HT-29 (cell line): ENCODE results near the genes AQP12B and MTERF4.

- RAMPAGE, long total RNA: no peak
Observed at GRCh38 chr2:239975715-239976598, 49.2 kb downstream of the NDUFA10 start.

- RAMPAGE, long total RNA: no peak
Observed at GRCh38 chr2:240130575-240130980, 5.5 kb downstream of the COPS9 start.

DNA sequence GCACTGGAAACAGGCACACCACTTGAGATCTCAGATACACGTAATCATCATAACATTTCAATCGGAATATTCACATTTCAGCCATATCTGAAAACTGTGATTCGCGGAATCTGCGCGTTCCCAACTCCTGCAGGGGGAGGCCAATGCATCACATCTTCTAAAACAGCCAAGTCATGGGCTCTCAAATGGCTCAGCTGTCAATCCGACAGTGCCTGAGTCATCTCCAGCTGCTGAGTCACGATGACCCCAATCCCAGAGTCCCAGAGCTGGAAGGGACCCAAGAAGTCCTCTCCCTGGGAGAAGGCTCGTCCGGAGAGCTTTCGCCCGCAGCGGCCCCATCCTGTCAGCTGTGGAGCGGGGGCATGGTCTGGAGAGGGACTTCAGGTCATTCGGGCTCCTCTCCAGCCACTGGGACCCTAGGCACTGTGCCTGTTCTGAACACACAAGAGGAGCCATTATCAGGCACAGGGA, 47.9 kb upstream of the GPC1 start:
- RAMPAGE, long total RNA: no peak

DNA sequence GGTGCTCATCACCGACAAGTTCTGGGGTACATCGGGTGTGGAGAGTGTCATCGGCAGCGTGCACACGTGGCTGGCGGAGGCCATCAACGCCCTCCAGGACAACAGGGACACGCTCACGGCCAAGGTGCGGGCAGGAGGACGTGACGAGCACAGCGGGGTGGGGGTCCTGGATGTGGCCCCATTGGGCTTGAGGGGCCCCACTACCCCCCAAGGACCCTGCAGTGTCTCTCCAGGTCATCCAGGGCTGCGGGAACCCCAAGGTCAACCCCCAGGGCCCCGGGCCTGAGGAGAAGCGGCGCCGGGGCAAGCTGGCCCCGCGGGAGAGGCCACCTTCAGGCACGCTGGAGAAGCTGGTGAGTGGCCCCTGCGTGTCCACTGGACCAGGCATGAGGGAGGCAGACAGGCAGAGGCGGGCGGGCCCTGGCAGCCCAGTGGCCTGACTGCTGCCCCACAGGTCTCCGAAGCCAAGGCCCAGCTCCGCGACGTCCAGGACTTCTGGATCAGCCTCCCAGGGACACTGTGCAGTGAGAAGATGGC, 29.2 kb downstream of the GPC1 start:
- RAMPAGE, long total RNA: no peak

DNA sequence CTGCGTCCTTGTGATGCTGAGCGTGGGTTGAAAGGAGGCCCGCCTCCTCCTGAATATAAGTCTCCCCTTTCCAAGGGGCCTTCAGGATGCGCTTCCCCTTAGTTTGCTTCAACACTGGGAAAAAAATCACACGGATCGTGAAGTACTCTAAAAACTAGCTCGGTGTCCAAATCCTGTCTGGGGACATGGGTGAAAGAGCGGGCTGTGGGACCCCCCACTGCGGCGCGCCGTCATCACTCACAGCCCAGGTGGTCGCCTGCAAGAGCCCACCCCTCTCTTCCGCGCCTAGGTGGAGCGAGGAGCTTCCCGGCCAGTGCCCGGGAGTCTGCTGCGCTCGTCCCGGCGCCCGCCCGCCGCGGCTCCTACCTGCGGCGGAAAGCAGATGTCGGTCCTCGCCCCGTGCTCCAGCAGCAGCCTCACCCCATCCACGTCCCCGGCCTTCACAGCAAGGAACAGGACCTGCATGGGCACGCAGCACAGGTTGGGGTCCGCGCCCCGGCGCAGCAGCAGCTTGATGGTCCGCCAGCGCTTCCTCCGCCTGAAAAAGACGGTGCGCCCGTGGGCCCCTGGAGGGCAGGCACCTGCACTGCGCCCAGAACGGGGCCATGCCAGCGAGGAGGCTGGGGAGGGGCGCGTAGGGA, 37.7 kb downstream of the ANKMY1 start:
- RAMPAGE, long total RNA: no peak

- RAMPAGE, long total RNA: no peak
Observed at GRCh38 chr2:240558594-240559406, 1.0 kb upstream of the ANKMY1 start.

GRCh38 chr2:240682625-240683245, at the start of gene AQP12B:
Gene AQP12B (minus strand): TSS chr2:240682885.
- RAMPAGE, long total RNA: no peak

DNA sequence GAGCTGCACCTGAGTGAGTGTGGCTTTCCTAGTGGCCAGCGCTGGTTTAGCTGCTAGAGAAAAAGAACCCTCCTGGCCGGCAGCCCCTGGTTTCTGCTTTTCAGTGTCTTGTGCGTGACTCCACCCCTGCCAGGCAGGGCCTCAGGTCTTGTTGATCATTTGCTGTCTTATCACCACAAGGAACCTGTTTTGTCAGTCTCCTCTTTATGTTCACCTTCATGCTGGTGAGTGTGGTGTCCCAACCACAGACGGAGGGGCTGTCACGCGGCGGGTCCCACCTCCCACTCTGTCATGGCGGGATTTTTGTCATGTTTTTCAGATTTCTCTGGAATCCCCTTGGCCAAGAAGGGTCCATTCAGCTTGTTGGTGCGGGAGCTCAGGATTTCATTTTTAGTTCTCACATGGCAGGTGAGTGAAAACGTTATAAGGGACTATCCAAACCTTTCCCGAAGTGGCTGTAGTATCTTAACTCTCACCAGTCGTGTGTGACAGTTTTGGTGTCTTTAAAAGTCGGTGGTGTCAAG, 3.5 kb upstream of the AQP12B start:
- RAMPAGE, long total RNA: no peak

DNA sequence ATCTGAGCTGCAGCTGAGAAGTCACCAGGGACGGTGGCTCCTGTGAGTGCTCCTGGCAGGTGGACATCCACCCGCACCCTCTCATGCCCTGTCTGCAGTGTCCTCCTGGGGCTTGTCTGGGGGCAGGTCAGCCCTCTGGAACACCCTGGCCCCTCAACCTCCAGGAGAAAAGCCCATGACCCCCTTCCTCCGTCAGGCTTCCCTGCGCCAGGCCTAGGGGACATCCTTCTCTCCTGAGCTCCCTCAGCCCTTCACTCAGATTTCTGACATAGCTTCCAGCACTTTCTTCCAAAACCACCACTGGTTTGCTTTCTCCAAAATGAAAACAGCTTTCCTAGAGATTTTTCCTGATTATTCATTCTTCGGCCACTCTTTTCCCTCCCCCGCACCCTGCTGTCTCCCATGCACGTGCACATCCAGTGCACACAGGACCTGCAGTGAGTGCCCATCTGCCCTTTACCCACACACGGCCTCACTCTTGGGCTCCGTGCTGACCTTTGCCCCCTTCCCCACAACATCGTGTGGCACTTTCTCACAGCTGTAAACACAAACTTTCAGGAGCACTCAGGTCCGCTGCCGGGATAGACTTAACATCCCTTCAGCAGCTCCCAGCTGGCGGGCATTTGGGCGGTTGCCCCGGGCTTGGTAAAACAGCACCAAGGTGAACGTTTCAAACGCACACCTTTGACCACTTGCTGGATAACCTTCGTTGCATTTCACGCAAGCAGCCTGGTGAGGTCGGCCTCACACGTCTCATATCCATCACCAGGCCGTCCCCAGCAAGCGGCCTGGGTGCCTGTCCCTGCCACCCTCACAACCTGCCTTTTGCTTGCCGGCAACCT, 25.8 kb downstream of the KIF1A start:
- RAMPAGE, long total RNA: no peak

DNA sequence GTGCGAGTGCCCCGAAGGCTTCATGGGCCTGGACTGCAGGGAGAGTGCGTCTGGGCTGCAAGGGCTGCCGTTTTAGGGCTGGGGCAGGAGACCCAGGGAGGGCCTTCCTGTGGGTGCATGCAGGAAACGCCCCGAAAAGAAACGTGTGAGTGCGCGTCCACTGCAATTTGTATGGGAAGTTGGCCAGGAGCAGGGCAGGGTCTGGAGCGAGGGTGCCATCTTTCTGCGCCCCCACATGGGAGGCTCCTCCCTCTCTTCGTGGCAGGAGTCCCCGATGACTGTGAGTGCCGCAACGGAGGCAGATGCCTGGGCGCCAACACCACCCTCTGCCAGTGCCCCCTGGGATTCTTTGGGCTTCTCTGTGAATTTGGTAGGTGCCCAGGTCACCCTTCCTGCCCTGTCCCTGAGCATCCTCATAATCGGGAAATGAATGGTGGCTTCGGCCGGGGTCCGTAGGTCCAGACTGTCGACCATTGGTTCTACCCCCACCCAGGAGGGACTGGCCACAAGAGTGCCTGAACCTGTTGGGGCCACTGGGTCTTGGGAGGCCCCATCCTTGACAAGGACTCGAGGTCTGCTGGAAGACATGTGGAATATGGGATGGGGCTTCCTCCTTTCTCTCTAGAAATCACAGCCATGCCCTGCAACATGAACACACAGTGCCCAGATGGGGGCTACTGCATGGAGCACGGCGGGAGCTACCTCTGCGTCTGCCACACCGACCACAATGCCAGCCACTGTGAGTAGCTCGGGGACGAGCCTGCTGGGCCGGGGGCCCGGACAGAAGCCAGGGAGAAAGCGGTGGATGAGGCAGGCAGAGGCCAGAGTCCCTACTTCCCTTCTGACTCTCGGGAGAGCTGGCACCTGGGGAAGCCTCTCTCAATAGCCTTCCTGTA, 50.2 kb downstream of the SNED1 start:
- RAMPAGE, long total RNA: no peak

DNA sequence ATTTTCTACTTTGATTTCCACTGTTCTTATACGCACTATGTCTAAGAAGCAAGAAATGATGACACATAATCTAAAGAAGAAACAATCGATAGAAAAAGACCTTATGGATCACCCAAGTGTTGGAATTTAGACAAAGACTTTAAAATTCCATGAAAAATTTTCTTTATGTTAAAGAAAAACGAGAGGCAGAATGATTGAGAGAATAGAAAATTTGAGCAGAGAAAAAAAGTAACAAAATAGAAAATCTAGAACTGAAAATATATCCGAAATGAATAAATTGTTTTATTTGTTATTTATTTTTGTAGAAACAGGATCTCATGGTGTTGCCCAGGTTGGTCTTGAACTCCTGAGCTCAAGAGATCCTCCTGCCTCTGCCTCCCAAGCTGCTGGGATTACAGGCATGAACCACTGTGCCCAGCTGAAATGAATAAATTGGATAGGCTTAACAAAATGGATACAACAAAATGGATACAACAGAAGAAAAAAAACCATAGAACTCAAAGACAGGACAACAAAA, 46.0 kb downstream of the MTERF4 start:
- RAMPAGE, long total RNA: no peak

- RAMPAGE, long total RNA: start-site peak on the minus strand at chr2:241102287-241102311, 12 and 29 reads in 2 replicates
Observed at GRCh38 chr2:241102180-241102993, at the start of gene MTERF4. Gene MTERF4 (minus strand): TSS chr2:241102287.

GRCh38 chr2:241223727-241224141, 35.3 kb downstream of the ANO7 start:
- RAMPAGE, long total RNA: no peak

- RAMPAGE, long total RNA: no peak
Observed at GRCh38 chr2:241239012-241239481, 50.6 kb downstream of the ANO7 start.

DNA sequence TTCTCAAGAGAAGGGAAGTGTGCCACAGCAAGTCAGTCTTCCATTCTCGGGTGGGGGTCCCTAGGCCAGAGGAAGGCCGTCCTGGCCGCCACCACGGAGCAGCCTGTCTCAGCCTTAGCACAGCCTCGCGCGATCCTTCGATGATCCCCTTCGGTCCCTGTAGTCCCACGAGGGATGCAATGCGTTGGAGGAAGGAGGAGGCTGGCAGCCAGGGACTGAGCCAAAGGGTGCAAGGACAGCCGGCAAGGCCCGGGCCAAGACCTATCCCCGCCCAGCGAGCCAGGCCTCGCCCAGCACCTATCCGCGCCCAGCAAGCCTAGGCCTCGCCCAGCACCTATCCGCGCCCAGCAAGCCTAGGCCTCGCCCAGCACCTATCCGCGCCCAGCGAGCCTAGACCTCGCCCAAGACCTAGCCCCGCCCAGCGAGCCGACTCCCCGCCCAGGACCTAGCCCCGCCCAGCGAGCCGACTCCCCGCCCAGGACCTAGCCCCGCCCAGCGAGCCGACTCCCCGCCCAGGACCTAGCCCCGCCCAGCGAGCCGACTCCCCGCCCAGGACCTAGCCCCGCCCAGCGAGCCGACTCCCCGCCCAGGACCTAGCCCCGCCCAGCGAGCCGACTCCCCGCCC, 787 bp upstream of the FARP2 start:
- RAMPAGE, long total RNA: no peak

DNA sequence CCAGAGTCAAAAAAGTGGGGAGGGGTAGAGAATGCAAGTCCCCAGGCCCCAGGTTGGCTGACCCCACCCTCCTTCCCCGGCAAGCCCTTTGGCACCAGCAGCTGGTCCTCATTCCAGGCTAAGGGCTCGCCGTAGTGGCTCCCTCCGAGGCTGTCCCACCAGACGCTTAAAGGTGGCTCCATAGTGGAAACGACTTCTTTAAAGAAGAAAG, 1.3 kb downstream of the STK25 start:
- RAMPAGE, long total RNA: no peak

- RAMPAGE, long total RNA: no peak
Observed at GRCh38 chr2:241559277-241559785, 786 bp downstream of the BOK start.

- RAMPAGE, long total RNA: no peak
Observed at GRCh38 chr2:241619573-241619884, 17.4 kb downstream of the THAP4 start.

DNA sequence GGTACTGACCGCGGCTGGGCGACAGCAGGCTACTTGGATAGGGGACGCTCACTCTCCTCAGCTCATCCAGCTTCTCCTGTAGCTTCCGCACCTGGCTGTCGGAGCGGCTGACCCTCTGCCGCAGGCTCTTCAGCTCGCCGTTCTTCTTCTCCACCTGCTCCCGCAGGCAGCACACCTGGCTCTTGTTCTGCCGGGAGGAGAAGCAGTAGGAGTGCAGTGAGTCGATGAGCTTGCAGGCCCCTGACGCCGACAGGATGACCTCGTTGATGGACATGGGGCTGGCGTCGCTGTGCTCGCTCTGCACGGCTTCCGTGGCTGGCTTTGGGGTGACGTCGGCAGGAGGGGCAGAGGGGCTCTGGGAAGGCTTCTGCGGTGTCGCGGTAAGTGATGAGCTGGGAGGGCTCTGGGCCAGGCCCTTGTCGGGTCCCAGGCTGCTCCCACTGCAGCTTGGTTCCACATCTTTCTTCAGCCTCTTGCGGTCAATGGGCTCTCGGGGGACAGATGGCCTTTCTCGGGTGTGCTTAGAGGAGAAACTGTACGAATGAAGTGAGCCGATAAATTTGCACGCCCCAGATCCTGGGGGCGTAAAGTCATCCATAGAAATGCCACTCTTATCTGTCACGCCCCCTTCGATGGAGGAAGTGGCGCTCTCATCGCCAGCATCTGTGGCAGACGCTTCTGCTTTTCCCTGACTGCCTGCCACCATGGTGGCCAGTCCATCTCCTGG, 3.9 kb downstream of the THAP4 start:
- RAMPAGE, long total RNA: no peak

DNA sequence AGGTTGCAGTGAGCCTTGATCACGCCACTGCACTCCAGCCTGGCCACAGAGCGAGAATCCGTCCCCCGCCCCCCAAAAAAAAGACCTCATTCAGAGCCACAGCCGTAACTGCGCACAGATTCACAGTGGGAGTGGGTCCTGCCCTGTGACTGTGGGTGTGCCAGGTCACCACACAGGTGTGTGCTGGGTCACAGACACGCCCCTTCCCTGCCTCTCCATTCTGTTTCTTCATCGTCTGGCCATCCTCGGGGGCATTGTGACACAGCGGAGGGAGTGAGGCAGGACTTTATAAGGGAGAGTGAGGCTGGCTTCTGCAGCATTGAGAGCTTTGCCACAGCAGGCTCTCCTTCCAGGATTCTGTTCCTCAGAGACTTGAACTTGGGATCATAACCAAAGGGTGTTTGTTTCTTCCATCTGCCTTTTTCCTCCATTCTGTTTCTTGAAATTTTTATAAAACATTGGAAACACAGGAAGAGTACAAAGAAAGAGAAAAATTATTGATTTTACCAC, 22.7 kb downstream of the ATG4B start:
- RAMPAGE, long total RNA: no peak